Endometrial microvascular endothelial cells (primary cell): ENCODE data around the gene ATP1B3.

DNA sequence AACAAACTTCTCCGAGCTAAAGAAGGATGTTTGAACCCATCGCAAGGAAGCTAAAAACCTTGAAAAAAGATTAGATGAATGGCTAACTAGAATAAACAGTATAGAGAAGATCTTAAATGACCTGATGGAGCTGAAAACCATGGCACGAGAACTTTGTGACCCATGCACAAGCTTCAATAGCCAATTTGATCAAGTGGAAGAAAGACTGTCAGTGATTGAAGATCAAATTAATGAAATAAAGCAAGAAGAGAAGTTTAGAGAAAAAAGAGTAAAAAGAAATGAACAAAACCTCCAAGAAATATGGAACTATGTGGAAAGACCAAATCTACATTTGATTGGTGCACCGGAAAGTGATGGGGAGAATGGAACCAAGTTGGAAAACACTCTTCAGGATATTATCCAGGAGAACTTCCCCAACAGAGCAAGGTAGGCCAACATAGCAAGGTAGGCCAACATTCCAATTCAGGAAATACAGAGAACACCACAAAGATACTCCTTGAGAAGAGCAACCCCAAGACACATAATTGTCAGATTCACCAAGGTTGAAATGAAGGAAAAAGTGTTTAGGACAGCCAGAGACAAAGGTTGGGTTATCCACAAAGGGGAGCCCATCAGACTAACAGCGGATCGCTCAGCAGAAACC is 16.4 kb upstream of the COPB2 start:
- RAMPAGE, long total RNA = no peak

DNA sequence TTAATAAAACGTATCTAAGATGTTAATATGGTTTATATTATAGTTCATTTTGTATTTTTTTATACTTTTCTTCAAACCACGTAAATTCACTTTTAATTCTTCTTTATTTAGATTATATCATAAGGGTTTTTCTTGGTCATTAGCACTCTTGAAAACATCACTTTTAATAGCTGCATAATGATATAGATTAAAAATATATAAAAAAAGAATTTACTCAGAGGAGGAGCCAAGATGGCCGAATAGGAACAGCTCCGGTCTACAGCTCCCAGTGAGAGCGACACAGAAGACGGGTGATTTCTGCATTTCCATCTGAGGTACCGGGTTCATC is 51.2 kb upstream of the RBP1 start:
- RAMPAGE, long total RNA = no peak

GRCh38 chr3:141312736-141313368 is 55.5 kb upstream of the ZBTB38 start:
- RAMPAGE, long total RNA = no peak

GRCh38 chr3:141403453-141404229 is 35.3 kb downstream of the ZBTB38 start:
- RAMPAGE, long total RNA = no peak

DNA sequence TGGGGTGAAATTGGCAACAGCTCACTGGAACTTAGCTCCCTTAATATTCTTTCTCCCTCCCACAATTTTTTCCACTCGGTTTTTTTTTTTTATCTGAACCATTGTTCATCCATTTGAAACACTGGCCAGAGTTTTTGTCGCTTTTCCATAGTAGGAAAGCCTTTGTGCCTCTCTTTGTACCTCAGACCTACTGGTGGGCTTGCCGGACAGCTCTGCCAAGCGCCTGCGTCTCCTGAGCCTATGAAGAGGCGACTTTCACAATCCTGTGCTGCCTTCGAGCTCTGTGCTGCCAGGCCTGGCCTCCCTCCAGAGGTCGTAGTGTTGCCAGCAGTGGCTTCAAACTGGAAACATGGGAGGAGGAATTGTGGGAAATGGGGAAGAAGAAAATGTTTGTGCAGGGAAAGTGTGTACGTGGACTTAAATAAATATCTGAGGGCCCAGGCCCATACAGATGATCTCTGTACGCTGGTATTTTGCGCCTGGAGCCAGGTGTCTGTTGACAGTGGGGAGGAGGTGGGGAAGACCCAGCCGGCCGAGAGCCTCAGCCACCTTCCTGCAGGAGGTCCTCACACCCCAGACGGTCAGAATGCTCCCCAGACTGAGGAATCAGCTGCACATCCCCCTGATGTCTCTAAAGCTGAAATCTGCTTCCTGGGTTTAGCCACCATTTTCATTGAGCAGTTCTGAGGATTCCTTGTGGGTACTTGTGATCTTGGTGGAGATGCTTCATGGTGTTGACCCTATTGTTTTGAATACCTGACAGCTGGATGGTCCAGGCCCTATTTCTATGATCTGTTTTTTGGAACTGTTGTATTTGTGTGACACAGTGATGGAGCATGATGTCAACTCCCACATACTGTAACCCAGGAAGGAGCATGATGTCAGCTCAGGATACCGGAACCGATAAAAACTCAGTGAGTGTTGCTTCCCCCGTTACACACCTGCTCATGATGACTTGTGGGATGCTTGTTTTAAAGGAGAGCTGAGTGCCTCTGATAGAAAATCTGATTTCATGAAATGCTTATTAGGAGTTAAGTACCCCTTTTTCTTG is 44.7 kb downstream of the ZBTB38 start:
- RAMPAGE, long total RNA = no peak

- RAMPAGE, long total RNA = no peak
These were observed 44.1 kb upstream of the RASA2 start for GRCh38 chr3:141442333-141443511.

DNA sequence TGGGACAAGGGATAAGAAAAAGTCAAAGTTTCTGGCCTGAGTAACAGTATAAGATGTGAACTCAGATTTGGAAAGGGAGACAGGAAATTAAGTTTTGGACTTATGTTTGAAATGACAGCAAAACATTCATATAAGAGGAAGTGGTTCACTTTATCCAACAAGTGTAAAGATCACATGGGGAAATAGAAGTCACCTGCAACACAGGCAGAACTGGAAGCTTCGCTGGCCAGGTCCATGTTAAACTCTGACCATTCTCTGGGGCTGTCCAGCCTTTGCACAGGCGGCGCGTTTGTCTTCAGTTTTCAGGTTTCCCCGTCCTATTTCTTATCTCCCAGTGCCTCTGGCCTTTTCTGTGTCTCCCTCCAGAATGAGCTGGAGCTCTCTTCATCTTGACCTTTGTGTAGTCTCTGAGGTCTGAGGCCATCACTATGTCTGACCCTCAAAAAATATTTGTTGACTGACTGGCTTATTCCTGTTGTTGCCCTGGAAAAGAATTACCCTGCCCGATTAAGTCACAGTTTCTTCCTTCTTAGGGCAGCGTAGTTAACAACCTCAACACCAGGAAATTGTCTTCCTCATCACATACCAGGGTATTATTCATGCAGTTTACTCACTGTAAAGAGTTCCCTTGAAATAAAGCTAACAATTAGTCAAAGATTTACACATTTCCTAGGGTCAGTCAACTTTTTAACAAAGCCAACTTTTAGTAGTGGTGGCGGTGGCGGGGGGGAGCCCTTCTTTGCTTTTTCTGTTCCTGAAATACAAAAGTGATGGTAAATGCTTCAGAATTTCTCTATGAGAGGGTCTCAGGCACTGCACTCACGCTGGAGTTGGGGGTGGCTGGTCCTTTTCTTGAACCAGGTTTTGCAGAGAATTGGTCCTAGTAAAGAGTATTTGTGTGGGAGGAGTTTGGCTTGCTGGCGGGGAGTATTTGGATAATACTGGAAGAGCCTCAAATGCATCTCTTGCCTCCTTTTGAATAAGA is 908 bp upstream of the RASA2 start:
- RAMPAGE, long total RNA = no peak

DNA sequence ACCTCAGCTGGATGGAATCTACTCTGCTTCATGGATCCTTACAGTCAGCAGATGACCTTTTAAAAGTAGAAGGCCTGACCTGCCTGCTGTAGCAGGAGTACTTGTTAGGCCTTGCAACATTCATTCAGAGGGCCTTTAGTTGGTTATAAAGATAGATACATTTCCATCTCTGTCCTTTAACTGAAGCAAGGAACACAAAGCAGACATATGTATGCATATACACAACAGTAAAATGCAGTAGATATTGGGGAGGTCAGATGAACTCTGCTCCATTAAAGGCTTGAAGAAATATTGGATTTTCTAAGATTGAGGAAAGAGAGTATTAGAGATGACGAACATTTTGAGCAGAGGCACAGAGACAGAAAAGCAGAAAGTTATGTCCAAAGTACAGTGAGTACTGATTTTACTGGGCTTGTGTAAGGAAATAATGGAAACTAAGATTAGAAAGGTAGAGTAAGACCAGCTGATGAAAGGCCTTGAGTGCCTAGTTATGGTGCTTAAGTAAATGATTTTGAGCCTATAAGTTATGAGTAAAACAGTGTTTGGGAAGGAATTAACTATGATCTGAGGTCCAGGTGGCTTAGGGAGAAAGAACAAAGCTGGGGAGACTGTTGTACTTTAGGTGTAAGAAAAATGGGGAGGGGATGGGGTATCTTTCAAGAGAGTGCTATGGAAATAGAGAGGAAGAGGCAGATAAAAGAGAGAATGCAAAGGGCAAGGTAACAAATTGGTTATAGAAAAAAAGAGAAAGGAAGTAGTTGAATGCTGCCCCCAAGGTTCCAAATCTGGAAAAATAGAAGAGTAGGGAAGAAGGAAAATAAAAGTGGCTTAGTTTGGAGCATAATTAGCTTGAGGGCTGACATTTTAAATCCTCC is 70.5 kb downstream of the RASA2 start:
- RAMPAGE, long total RNA = no peak

- RAMPAGE, long total RNA = no peak
These were observed 74.1 kb upstream of the RNF7 start for GRCh38 chr3:141663945-141664371.

- RAMPAGE, long total RNA = start-site peak on the plus strand at chr3:141876643-141876647, 192 and 229 reads in 2 replicates
These were observed at the start of gene ATP1B3 for GRCh38 chr3:141875890-141876947. Gene ATP1B3 (plus strand): TSS chr3:141876643.

GRCh38 chr3:141888588-141889247 is 12.3 kb downstream of the ATP1B3 start:
- RAMPAGE, long total RNA = no peak

DNA sequence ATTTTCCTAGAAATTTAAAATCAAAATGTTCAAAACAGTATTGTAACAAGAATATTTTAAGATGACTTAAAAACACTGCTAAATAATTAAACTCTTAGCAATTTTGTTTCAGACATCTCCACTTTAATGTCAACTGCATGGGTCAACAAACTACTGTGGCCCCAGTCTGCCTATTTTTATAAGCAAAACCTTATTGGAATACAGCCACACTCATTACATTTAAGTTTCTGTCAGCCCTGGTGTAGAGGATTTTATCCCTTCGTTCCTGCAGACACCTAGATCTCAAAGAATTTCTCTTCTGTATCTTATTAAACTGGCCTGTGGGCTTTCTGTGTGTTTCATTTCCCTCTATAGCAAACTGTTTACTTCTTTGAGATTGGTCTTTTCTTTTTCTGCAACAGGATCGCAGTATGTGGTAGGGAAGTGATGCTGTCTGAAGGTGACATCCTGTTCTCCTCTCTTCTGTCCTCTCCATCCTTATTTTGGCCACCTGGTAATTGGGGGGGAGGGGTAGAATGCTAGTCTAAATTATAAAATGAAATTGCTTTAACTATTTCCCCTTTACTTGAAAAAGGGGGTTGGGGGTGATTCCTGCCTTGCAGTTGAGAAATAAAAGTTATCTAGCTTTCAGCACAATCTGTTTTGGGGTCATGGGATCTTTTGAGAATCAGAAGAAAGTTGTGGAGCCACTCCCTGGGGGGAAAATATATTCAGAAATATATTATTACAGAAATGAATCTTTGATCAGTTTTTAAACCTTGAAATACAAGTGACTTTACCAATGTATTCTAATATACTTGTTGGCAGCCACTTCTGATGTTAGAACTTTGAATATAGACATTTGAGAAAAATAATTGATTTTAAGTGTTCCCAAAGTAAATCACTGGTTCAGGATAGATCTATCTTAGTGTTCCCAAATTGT is 25.6 kb downstream of the ATP1B3 start:
- RAMPAGE, long total RNA = no peak

- RAMPAGE, long total RNA = no peak
These were observed 75.7 kb downstream of the ATP1B3 start for GRCh38 chr3:141951837-141952872.

GRCh38 chr3:142027054-142028202 is 121.9 kb downstream of the TFDP2 start:
- RAMPAGE, long total RNA = no peak

DNA sequence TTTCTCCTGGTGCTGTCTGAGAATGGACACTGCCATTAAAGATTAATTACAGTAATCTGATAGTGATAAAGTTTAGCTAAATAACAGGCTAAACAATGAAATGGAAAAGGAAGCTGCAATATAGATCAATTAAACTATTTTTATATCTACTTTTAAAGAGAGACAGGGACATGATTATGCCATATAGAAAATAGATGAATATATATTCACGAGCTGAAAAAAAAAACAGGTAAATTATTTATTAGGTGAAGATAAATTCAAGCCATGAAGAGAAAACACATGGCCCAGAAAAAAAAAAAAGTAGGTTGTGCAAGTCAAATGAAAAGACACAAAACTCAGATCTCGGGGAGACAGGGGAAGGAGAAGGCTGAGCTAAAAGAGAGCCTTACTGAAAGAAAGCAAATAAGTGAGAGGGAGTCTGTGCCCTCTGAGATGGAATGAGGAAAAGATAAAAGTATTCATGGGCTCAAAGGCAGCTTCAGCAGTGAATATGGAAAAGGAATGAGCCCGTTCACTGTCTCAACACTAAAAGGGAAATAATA is 1.4 kb downstream of the TFDP2 start:
- RAMPAGE, long total RNA = no peak

DNA sequence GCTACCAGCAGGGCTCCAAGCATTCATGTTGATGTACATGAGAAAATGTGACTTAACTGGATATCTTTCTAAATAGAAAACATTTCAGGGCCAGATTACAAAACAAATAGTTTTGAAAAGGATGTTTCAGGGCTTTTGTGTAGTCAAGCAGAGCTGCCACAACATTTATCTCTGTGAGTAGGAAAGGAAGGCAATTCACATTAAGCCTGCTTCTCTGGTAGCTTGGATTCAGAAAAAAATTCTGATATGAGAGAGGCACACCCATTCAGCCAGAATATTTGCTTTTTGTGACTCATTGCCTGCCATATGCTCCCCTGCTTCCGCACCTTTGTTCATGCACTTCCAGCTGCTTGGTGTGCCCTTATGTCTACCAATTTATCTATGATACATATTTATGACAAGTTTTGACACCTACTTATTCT is 22.8 kb downstream of the PLS1 start:
- RAMPAGE, long total RNA = no peak

- RAMPAGE, long total RNA = no peak
These were observed 897 bp upstream of the U2SURP start for GRCh38 chr3:143000466-143000880.

DNA sequence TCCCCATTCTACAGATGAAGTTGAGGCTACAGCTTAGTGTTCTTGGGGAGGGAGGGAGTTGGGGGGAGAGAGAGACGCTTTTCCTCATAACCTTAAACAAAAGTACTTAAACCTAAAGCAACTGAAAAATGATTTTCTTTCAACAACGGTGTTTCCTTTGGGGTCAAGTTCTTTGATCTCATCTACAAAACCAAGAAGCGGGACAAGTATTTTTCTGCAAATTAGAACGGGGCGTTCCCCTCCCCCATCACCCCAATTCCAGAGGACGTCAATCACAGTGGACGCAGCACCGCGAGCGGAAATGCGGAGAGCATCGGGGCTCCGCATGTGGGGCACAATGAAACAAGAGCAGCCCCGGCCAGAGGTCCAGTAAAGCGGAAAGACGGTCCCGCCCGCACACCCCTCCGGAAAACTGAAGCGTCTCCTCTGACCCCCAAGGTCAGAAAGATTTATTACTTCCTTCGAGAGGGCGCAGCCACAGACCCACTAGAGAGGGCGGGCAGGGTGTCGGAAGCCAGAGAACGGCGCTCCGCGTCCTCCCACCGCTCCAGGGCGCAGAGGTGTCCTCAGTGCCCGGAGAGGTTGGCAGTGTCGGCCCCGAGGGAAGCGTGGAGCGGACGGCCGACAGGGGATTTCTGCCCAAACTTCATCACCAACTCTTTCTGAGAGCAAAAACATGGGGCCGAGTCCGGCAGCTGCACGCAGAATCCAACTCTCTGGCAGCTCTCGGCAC is 627 bp upstream of the CHST2 start:
- RAMPAGE, long total RNA = no peak

GRCh38 chr3:143135348-143135561 is 15.7 kb downstream of the CHST2 start:
- RAMPAGE, long total RNA = no peak

DNA sequence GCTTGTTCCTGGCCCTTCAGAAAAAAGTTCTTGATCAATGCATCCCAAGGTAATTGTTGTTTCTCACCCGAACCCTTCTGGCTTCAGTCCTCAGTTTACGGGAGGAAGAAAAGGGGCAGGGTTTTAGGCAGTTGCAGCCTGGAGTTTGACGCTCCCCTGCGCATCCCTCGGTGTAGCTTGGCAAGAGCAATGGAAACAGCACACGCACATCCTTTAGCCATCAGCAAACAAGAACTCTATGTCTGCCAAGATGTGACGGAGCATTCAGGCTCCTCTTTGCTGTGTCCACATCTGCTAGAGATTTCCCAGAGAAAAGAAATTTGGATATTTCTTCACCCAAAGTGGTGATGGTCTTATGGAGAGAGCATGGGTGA is 31.7 kb downstream of the CHST2 start:
- RAMPAGE, long total RNA = no peak